ENCODE measurements around a stretch of chr2.

- PRO-cap, result no peak
CAGE:
- cytosol, long polyA minus RNA, result no peak
- cytosol, long polyA plus RNA, result no peak
- long polyA plus RNA, result no peak
- nucleus, long polyA minus RNA, result no peak
- nucleus, long polyA plus RNA, result no peak
These were observed 34.6 kb downstream of the PTPN18 start for GRCh38 chr2:130390392-130390868.

- PRO-cap, result no peak
CAGE:
- cytosol, long polyA minus RNA, result no peak
- cytosol, long polyA plus RNA, result no peak
- long polyA plus RNA, result no peak
- nucleus, long polyA minus RNA, result no peak
- nucleus, long polyA plus RNA, result no peak
These were observed 36.2 kb downstream of the PTPN18 start for GRCh38 chr2:130392020-130392445.

DNA sequence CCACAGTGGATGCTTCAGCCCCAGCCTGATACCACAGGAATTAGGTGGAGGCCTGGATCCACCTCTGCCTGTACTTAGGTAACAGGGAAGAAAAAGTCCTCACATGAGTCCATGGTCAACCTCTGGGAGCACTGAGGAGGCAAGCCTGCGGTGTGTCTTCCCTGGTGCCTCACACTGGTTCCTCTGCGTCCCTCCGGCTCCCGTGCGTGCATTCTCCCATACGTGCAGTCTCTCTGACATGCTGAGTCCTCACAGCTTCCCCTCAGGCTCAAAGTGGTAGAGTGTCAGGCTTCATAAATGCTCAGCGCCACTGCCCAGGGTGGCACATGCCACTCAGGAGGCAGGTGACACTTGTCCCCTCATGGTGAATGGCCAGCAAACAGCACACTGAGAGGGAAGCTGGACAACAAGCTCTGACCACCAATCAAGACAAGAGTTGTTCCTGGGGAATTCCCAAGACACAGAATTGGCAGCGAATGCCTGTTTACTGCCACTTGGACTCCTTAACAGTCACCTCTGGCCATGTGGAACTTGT is 35.9 kb downstream of the AMER3 start:
- PRO-cap, result no peak
CAGE:
- cytosol, long polyA minus RNA, result no peak
- cytosol, long polyA plus RNA, result no peak
- long polyA plus RNA, result no peak
- nucleus, long polyA minus RNA, result no peak
- nucleus, long polyA plus RNA, result no peak

DNA sequence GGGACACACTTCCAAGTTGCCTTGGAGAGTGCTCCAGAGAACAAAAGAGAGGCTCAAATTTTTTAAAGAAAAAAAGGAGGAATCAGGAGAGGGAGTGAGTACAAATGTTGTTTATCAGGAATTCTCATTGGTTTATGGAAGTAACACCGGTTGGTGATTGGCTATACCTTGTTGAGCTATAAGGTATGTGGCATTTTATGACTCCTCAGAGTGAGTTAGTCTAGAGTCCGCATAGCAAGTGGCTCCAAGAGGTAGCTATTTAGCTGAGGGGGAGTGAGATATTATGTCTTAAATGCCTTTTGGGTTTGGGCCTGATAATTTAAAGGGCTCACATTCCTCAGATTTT is 85.7 kb downstream of the ARHGEF4 start:
- PRO-cap, result no peak
CAGE:
- cytosol, long polyA minus RNA, result no peak
- cytosol, long polyA plus RNA, result no peak
- long polyA plus RNA, result no peak
- nucleus, long polyA minus RNA, result no peak
- nucleus, long polyA plus RNA, result no peak

- PRO-cap, result no peak
CAGE:
- cytosol, long polyA minus RNA, result no peak
- cytosol, long polyA plus RNA, result no peak
- long polyA plus RNA, result no peak
- nucleus, long polyA minus RNA, result no peak
- nucleus, long polyA plus RNA, result no peak
These were observed 42.2 kb downstream of the FAM168B start for GRCh38 chr2:131051142-131051456.

DNA sequence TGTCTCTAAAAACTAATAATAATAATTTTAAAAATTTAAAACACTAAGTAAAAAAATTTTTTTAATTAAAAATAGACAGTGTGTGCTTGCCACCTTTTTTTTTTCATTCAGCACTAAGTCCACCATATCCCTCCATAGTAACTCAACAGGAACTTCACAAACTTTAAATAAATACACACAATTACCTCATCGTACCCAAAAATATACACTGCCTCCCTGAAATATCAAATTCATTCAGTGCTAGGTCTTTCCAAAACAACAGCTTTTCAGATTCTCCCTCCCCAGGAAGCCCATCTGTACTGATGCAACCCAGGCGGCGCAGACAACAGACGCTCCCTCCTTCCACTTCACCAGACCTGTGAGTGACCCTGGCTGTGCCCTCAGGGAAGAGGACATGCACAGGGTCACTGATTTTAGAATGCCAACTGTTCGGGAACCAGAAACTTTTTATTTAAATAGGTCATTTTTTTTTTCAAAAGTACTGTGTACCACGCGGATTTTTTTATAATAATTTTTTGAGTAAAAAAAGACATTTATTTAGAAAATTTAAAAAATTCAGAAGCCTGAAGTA is 29.4 kb downstream of the FAM168B start:
- PRO-cap, result no peak
CAGE:
- cytosol, long polyA minus RNA, result no peak
- cytosol, long polyA plus RNA, result no peak
- long polyA plus RNA, result no peak
- nucleus, long polyA minus RNA, result no peak
- nucleus, long polyA plus RNA, result no peak

- PRO-cap, result no peak
CAGE:
- cytosol, long polyA minus RNA, result no peak
- cytosol, long polyA plus RNA, result no peak
- long polyA plus RNA, result no peak
- nucleus, long polyA minus RNA, result no peak
- nucleus, long polyA plus RNA, result no peak
These were observed 46.4 kb downstream of the PLEKHB2 start for GRCh38 chr2:131151158-131152306.

- PRO-cap, result unidirectional peak, plus-strand start at chr2:131669354
CAGE:
- cytosol, long polyA minus RNA, result no peak
- cytosol, long polyA plus RNA, result no peak
- long polyA plus RNA, result no peak
- nucleus, long polyA minus RNA, result no peak
- nucleus, long polyA plus RNA, result no peak
These were observed 141.4 kb downstream of the CCDC74A start for GRCh38 chr2:131669043-131669502.

DNA sequence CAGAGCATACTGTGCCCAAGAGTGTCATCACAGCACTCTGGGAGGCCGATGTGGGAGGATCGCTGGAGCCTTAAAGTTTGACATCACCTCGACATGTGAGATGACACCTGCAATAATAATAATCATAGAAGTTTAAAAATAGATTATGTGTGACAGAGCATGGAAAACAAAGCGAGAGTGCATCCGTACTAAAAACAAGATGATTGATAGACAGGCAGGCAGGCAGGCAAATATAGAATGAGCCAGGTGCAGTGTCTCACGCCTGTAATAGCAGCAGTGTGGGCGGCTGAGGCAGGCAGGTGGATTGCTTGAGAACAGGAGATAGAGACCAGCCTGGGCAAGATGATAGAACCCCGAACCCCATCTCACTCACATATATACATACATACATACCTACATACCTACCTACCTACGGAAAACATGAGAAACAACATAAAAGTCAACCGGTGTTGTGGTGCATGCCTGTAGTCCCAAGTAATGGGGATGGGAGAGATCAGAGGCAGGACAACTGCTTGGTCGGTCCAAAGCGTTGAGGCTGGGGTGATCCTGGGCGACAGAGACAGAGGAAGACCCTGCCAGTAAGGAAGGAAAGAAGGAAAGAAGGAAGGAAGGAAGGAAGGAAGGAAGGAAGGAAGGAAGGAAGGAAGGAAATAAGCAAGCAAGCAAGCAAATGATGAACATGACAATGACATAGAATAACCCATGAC is 115.0 kb upstream of the ANKRD30BL start:
- PRO-cap, result no peak
CAGE:
- cytosol, long polyA minus RNA, result no peak
- cytosol, long polyA plus RNA, result no peak
- long polyA plus RNA, result no peak
- nucleus, long polyA minus RNA, result no peak
- nucleus, long polyA plus RNA, result no peak

GRCh38 chr2:132332255-132332769 is 84.3 kb upstream of the GPR39 start:
- PRO-cap, result no peak
CAGE:
- cytosol, long polyA minus RNA, result no peak
- cytosol, long polyA plus RNA, result no peak
- long polyA plus RNA, result no peak
- nucleus, long polyA minus RNA, result no peak
- nucleus, long polyA plus RNA, result no peak

DNA sequence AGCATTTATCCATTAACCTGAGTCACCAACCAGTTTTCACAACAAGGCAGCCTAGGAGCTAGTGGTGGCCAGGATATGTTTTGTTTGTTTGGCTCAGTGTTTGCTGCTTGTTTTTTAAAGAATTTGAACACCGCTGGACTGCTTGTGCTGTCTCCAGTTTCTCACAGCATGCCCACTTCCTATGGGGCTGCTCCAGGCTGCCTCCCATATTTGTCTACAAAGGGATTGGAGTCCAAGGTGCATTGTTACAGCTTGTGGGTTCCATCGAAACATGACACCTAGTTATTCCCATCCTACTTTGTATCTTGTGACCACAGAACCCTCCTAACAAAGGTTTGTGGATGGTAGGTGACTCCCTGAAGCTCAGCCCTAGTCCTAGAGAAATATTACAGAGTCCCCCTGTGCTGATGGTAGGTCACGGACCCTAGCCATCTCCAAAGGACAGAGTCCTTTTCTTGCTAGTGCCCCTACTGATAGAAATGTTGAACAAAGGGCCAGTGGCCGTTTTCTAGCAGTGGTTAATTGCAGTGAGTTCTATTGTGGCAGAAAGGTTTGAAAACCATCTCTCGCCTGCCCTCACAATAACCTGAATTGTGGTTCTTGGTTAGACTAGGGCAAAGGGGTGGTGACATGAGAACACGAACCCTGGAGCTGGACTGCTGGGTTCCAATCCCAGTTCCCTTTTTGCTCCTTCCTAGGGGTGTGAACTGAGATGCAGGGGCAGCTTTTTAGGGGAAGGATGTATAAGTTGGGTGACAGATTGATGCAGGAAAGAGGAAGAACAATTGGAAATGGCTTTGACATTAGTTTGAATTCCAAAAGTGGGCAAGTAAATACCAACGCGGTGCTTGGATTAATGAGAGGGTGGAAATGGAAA is 23.4 kb downstream of the GPR39 start:
- PRO-cap, result no peak
CAGE:
- cytosol, long polyA minus RNA, result no peak
- cytosol, long polyA plus RNA, result no peak
- long polyA plus RNA, result no peak
- nucleus, long polyA minus RNA, result no peak
- nucleus, long polyA plus RNA, result no peak

DNA sequence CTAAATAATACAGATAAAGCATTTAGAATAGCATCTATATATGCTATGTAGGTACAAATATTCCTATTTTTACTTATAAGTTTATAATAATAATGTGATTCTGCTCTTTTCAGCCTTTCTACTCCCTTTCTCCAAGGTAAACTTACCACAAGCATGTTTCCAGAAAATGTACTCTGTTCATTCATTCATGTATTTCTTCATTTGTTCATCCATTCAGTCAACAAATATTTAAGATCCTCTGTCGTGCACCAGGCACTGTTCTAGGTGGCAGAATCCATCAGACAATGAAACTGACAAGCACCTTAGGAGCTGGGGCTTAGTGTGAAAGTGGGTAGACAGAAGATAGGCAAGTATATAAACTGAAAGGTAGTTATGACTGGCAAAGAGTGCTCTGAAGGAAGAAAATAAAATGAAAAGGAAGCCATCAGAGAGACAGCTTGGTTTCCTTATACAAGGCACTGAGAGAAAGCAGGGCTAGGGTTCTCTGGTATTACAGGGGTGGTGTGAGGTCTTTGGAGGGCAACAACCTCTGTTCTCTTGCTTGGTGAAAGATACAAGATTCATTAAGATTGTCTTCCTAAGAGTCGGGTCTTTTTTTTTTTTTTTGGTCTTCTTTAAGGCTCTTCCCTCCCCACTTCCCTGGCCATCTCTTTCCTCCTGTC is 46.4 kb downstream of the GPR39 start:
- PRO-cap, result no peak
CAGE:
- cytosol, long polyA minus RNA, result no peak
- cytosol, long polyA plus RNA, result no peak
- long polyA plus RNA, result no peak
- nucleus, long polyA minus RNA, result no peak
- nucleus, long polyA plus RNA, result no peak

- PRO-cap, result no peak
CAGE:
- cytosol, long polyA minus RNA, result no peak
- cytosol, long polyA plus RNA, result no peak
- long polyA plus RNA, result no peak
- nucleus, long polyA minus RNA, result no peak
- nucleus, long polyA plus RNA, result no peak
These were observed 62.6 kb downstream of the GPR39 start for GRCh38 chr2:132479001-132479710.

DNA sequence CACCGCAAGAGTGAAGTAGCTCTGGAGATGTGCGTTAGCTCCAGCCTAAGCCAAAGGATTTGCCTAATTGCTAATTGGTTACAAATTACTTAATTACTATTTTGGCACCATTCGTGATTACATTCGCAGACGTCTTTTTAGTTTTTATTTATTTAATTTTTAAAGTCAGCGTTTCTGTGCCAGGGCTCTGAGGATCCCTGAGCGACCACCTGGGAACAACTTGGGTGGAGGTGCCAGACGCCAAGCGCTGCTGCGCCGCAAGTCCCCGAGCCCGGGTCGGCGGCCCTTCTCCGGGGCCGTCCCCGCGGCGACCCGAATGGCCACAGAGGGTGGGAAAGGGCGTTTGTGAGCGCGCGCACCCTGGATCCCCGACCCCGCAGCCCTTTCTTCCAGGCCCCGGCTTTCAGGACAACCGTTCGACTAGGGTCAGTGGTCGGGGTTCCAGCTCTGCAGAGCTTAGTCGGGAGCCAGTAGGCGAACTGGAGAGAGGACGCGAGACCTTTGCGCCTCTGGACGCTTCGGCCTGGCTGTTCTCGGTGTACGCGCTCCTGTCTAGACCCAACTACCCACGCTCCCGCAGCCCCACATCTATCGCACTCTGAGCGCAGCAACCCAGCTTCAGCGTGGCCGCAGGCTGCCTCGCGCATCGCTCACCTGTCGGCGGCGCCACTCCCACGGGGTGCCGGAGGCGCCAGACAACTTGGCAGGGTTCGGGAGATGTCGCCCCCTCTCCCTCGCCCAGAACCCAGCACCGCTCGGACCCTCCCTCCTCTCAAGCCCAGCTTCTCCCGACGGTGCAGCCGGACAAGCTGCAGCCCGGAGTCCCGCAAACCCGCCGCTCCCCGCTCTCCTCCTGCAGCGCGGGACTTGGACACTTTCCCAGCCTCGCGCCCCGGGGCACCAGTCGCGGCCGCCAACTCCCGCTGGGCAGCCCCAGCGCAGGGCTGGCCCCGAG is 886 bp downstream of the LYPD1 start:
- PRO-cap, result no peak
CAGE:
- cytosol, long polyA minus RNA, result no peak
- cytosol, long polyA plus RNA, result no peak
- long polyA plus RNA, result no peak
- nucleus, long polyA minus RNA, result no peak
- nucleus, long polyA plus RNA, result no peak

GRCh38 chr2:134177457-134178086 is 76.3 kb upstream of the MGAT5 start:
- PRO-cap, result bidirectional peak, plus-strand start at chr2:134177748, minus-strand start at chr2:134177580
CAGE:
- cytosol, long polyA minus RNA, result no peak
- cytosol, long polyA plus RNA, result no peak
- long polyA plus RNA, result no peak
- nucleus, long polyA minus RNA, result no peak
- nucleus, long polyA plus RNA, result no peak

DNA sequence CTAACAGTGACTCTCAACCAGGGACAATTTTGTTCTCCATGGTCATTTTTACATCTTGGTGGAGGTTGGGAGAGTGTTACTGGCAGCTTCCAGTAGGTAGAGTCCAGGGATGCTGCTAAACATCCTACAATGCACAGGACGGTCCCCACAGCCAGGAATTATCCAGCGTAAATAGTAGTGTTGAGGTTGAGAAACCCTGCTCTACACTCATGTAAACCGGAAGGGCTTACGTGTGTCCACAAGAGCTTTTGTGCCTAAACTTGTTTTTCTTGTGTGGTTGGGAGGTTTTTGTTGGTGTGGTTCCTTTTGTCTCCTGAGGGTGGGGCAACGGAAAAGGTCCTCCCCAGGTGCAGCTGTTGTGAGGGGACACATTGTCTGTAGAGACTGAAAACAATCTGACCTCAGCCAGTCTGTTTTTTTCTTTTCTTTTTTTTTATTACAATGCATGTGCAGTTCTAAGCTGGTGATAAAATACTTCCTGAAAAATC is 72.7 kb upstream of the MGAT5 start:
- PRO-cap, result no peak
CAGE:
- cytosol, long polyA minus RNA, result no peak
- cytosol, long polyA plus RNA, result no peak
- long polyA plus RNA, result no peak
- nucleus, long polyA minus RNA, result no peak
- nucleus, long polyA plus RNA, result no peak

GRCh38 chr2:134218843-134219917 is 34.7 kb upstream of the MGAT5 start:
- PRO-cap, result no peak
CAGE:
- cytosol, long polyA minus RNA, result no peak
- cytosol, long polyA plus RNA, result no peak
- long polyA plus RNA, result no peak
- nucleus, long polyA minus RNA, result no peak
- nucleus, long polyA plus RNA, result no peak

GRCh38 chr2:134258453-134258984 is 4.6 kb downstream of the MGAT5 start:
- PRO-cap, result no peak
CAGE:
- cytosol, long polyA minus RNA, result no peak
- cytosol, long polyA plus RNA, result no peak
- long polyA plus RNA, result no peak
- nucleus, long polyA minus RNA, result no peak
- nucleus, long polyA plus RNA, result no peak

DNA sequence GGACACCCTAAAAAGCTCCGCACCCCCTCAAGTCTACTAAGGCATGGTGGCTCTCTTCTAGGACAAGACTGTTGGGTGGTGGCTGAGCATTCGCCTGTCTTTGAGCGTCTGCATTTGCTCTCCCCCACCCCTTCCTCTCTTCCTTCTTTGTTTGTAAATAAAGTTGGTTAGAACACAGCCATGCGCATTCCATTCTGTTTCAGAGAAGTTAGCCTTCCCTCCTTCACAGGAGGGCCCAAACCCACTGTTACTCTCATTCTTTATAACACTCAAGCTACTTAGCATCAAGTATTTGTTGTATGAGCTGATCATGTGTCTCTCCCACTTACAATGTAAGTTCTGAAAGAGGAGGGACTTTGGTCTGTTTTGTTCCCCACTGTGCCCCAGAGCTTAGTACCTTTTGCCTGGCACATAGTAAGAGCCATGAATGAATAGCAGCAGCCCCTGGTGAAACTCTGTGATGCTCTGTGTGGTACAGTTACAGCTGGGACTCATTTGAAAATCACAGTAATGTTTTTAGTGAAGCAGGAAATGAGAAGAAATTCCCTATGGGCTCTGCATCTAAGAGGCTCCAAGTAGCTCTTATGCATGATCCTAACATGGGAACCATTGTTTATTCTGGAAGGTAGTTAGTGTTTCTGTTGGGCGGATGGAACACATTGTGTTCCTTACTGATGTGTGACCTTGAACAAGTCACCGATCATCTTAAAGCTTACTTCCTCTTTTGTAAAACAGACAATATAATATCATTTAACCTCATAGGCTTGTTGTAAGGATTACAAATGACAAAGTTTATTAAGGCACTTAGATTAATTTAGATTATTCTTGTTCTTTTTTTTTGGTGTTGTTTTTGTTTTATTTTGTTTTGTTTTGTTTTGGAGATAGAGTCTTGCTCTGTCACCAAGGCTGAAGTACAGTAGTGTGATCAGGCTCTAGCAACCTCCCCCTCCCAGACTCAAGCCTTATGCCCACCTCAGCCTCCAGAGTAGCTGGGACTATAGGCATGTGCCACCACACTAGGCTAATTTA is 7.8 kb downstream of the MGAT5 start:
- PRO-cap, result no peak
CAGE:
- cytosol, long polyA minus RNA, result no peak
- cytosol, long polyA plus RNA, result no peak
- long polyA plus RNA, result no peak
- nucleus, long polyA minus RNA, result no peak
- nucleus, long polyA plus RNA, result no peak

DNA sequence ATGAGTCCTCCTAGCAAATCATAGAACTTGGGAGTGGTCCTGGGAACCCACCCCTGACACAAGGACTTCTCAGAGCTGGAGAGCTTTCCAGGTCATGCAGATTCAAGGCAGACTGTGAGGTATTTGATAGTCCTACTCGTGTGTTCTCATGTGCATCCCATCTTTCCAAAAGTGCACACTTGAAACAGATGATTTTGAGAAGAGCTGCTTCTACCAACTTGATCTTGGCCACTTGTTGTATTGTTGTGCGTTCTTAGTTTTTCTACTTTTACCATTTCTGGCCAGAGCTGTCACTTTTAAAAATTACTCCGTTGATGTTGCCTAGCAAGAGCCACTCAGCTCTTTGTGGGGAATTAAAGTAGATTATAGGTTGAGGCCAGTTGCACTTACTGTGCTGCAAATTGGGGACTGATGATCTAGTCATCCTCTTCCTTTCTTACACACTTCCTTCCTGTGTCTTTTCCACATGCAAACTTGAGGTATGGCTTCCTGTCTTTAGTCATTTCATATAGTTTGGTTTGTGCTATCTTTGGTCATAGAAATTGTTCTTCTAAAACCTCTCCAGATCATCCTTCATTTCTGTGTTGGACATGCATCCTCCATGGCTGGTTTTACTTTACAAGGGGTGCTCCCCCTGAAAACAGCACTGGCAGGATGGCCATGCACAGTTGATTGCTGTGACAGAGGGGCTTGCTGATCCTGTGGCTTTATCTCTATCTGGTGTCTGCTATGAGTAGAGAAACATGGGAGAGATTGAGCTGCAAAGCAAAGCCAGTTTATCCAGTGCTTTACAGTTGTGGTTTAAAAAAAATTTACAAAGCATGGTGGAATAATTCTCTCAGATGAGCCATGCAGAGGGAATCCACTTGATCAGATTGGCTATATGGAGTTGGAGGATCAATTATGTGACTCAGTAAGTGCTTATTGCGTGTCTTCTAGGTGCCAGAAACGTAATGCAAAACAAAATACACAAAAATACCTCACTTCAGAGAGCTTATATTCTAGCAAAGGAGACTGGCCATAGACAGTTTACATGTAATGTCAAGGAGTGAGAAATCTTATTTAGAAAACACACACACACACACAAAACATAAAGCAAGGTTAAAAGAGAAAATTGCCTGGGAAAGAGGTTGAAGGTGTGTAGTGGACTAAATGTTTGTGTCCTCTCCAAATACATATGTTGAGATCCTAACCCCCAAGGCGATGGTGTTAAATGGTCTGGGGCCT is 36.5 kb downstream of the MGAT5 start:
- PRO-cap, result no peak
CAGE:
- cytosol, long polyA minus RNA, result no peak
- cytosol, long polyA plus RNA, result no peak
- long polyA plus RNA, result no peak
- nucleus, long polyA minus RNA, result no peak
- nucleus, long polyA plus RNA, result no peak